Renal cortical epithelial cell (primary cell): ENCODE measurements around the gene SHMT1.

- RRBS = no CpG with 5 or more reads among the region's 5 CpGs
Observed at GRCh38 chr17:17690332-17690703, 9.1 kb downstream of the RAI1 start.

DNA sequence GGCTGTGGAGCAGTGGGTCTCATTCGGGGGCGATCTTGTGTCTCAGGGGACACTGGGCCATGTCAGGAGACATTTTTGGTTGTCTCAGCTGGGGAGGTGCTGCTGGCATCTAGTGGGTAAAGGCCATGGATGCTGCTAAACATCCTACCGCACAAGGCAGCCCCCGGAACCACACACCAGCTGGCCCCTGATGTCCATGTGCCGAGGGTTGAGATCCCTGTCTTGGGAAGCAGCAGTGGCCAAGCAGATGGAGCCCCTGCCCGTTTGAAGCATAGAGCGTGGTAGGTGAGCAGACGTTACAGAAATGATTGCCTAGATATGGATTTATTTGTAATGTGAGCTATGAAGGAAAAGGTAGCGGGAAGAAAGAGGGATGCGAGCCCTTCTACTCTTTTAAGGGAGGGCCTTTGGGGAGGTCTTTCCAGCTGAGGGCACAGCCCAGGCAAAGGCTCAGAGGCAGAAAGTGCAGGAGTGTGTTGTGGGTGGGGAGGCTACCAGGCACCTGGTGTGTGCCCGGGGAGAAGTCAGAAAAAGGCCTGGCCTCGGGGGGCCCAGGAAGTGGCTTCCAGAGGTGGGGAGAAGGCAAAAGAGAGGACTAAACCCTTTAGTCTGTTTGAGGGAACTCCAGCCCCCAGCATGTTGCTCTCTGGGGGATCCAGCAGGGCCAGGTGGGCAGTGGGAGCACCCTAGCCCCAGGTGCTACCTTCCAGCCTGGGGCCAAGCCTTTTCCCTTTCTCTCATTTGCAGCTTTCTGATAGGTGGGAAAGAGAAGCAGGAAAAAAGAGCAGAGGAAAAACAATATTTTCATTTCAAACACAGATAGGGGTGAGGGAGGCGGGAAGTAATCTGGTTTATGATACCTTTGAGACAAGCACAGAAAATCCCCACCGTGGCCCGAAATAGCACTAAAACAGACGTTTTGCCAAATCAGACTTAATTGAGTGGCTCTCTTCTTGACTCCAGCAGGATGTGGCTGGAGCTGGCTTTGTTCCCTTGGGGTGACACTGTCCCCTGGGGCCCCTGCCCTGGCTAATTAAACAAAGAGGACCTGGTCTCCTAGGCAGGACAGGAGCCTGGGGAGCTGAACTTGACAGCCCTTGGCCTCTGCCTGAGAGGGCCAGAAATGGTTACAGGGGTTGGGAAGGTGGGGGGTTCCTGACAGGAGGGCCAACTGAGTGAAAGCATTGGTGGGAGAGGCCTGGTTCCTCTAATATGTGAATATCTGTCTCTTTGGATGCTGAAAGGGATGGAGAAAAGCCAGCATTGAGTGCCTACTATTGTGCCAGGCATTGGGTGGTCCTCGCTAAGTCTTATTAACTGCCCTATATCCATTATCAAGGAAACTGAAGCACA is 10.3 kb downstream of the RAI1 start:
- RRBS = no CpG with 5 or more reads among the region's 17 CpGs

GRCh38 chr17:17693037-17694235 is 12.2 kb downstream of the RAI1 start:
- RRBS = 27% methylated on average over 3 of the region's 31 CpGs

DNA sequence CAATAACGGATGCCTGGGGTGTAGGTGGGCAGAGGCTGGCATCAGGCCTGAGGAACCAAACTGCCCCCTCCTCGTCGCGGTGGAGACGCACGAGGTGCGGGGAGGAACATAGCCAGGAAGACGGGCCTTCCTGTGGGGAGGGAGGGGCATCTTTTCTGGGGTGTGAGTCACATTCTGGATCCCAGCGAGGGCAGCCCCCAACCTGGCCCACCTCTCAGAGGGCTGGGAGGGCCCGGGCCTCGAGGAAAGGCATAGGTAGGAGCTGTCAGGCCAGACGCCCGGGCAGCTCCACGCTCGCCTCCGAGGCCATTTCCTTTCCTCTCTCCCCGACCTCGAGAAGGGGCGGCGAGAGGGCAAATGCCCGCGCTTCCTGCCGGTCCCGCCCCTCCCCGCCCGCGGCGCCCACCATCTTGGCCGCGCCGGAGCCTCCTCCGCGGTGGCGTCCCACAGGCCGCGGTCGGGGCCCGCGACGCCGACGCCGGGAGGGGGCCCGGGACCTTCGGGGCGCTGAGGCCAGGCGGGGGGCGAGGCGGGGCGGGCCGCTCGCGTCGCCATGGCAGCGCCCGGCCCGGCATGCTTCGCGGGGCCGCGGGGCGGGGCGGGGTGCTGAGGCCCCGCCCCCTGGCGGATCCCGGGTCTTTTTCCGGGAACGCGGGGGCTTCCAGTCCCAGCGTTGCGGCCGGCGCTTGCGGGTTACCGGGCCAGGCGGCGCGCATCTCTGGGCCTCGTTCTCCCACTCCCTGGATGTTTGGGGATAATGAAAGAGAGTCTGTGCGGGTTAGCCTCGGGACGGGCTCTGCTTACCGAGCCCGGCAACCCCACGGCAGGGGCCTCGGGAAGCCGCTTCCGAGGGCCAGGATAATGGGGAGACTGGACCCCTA is 13.2 kb downstream of the RAI1 start:
- RRBS = 1% methylated on average over 55 of the region's 88 CpGs

- RRBS = 34% methylated on average over 7 of the region's 15 CpGs
Observed at GRCh38 chr17:17711661-17712346, 30.5 kb downstream of the RAI1 start.

GRCh38 chr17:17739739-17740501 is 58.7 kb downstream of the RAI1 start:
- RRBS = no CpG with 5 or more reads among the region's 9 CpGs

- RRBS = no CpG with 5 or more reads among the region's 25 CpGs
Observed at GRCh38 chr17:17740726-17741313, 59.6 kb downstream of the RAI1 start.

- RRBS = no CpG with 5 or more reads among the region's 11 CpGs
Observed at GRCh38 chr17:17741780-17742171, 60.5 kb downstream of the RAI1 start.

- RRBS = no CpG with 5 or more reads among the region's 14 CpGs
Observed at GRCh38 chr17:17790622-17791010, 46.2 kb downstream of the SREBF1 start.

- RRBS = no CpG with 5 or more reads among the region's 11 CpGs
Observed at GRCh38 chr17:17816052-17816366, 20.8 kb downstream of the SREBF1 start.

- RRBS = no CpG with 5 or more reads among the region's 6 CpGs
Observed at GRCh38 chr17:17818410-17818638, 18.5 kb downstream of the SREBF1 start.

- RRBS = no CpG with 5 or more reads among the region's 19 CpGs
Observed at GRCh38 chr17:17824648-17825798, 11.8 kb downstream of the SREBF1 start.

DNA sequence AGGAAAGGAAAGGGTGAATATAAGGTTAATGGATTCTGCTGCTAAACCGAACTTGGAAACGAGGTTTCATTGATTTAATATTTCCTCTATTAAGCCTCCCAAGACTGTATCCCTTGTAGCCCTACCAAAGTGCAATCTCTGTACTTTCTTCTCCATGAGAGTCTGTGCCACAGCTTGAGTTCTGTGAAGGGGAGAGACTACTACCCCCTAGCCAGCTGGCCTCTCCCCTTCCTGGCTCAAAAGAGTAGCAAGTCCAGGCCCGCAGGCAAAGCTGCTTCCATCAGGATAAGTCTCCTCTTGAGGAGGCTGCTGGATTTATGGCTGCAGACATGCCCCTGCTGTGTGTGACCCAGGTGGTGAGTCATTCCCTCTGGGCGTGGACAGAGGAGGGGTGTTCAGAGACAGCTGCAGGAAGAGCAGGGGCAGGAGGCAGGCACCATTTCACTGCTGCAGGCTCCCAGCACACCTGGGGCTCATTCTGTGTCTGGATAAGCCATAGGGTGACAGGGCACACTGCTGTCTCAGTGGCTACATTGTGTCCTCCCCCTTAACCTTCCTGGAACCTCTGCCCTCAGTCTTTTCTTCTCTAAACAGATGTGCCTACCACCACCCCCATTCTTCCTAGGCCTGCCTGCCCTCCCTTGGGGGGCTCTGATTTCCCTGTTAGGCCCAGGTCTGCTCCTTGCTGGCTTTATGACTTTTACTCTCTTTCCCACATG is 58.3 kb downstream of the TOM1L2 start:
- RRBS = no CpG with 5 or more reads among the region's 4 CpGs

- RRBS = no CpG with 5 or more reads among the region's 6 CpGs
Observed at GRCh38 chr17:18178444-18178793, 5.2 kb upstream of the ALKBH5 start.

DNA sequence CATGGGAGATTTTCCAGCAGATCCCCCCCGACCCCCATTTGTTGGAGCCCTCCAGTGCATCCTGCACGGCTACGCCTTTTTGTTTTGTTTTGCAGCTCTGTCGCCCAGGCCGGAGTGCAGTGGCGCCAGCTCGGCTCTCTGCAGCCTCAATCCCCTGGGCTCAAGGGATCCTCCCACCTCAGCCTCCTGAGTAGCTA is 1.2 kb upstream of the ALKBH5 start:
- RRBS = no CpG with 5 or more reads among the region's 7 CpGs

- RRBS = no CpG with 5 or more reads among the region's 2 CpGs
Observed at GRCh38 chr17:18207632-18207996, 17.8 kb upstream of the LLGL1 start.

DNA sequence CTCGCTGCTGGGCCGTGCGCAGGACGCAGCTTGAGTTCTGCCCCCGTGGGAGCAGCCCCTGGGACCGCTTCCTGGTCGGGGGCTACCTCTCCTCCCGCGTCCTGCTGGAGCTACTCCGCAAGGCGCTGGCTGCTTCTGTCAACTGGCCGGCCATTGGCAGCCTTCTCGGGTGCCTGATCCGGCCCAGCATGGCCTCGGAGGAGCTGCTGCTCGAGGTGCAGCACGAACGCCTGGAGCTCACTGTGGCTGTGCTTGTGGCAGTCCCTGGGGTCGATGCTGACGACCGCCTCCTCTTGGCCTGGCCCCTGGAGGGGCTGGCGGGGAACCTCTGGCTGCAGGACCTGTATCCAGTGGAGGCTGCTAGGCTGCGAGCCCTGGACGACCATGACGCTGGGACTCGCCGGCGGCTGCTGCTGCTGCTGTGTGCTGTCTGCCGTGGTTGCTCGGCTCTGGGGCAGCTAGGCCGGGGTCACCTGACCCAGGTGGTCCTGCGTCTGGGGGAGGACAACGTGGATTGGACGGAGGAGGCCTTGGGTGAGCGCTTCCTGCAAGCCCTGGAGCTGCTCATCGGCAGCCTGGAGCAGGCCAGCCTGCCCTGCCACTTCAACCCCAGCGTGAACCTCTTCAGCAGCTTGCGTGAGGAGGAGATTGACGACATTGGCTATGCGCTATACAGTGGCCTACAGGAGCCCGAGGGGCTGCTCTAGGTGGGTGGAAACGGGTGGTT is 3.8 kb downstream of the MIEF2 start:
- RRBS = 64% methylated on average over 3 of the region's 42 CpGs

- RRBS = no CpG with 5 or more reads among the region's 9 CpGs
Observed at GRCh38 chr17:18325801-18326502, 10.9 kb downstream of the SMCR8 start.

DNA sequence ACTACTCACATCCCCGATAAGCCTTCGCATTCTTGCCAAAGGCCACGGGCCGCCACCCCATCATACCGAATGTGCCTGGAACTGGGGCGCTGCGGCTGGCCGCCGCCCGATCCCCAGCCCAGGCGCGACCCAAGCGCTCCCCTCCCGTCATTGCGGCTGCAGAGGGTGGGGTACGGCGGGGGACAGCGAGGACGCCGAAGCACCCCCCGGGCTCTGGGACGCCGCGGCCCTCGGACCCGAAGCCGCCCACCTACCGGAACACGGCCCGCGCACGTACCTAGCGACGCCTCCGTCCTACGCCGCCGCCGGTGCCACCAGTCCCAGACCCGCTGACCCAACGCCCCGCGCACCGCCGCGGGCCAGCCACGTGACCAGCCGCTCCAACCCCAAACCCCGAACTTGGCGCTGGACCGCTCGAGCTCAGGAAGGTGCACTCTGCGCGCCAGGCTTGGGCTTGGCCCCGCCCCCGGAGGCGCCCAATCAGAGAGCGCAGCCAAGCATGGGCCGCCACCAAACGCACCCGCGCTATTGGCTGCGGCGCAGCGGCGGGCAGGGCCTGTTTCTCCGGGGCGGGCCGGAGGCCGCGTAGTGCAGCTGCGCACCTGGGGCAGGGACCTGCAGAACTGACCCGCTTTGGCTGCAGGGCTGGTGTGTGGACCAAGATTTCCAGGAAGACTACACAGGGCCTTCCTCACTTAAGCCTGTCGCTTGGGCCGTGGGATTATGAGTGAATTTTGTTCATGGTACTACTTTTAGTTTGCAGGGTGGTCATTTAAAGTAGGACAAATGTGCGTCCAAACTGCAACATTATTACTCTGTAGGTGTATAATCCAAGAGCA is at the start of gene SHMT1:
SHMT1 (minus strand) TSS at position 456 of the 839 bp plus-strand sequence.
- RRBS = under 1% methylated on average over 27 of the region's 76 CpGs